ENCODE measurements around the gene SLC30A1.

- PRO-cap, 8 experiments, result no peak in any of the 8 experiments
These were observed 3.2 kb upstream of the C1orf74 start for GRCh38 chr1:209787178-209788262.

- PRO-cap, 8 experiments, result no peak in any of the 8 experiments
These were observed 9.4 kb upstream of the SERTAD4 start for GRCh38 chr1:210222980-210223713.

GRCh38 chr1:210233359-210234011, 889 bp downstream of the SERTAD4 start:
- PRO-cap, 8 experiments, result no peak in any of the 8 experiments

- PRO-cap, 8 experiments, result no peak in any of the 8 experiments
These were observed 4.6 kb downstream of the SERTAD4 start for GRCh38 chr1:210236850-210237938.

DNA sequence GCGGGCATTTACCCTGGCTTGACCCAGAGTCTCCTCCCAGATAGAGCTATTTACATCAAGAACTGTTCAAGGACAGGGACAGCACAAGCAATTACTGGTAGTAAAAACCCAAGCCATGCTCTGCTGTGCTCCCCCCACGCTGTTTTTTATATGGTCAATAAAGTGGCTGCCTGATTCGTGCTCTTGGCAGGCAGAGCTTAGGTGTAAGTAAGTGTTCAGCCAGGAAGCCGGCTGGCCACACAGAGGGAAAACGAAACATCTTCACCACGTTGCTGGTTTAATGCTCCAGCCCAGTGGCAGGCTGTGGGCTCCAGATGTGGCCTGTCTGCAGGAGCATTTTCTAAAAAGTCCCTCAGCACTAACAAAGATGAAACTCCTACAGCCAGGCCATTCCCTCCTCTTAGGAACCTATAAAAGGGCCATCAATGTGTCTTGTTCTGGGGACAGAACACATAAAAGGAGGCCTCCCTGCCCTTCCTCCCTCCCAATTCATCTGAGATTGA, 378.7 kb downstream of the HHAT start:
- PRO-cap, 8 experiments, result no peak in any of the 8 experiments

DNA sequence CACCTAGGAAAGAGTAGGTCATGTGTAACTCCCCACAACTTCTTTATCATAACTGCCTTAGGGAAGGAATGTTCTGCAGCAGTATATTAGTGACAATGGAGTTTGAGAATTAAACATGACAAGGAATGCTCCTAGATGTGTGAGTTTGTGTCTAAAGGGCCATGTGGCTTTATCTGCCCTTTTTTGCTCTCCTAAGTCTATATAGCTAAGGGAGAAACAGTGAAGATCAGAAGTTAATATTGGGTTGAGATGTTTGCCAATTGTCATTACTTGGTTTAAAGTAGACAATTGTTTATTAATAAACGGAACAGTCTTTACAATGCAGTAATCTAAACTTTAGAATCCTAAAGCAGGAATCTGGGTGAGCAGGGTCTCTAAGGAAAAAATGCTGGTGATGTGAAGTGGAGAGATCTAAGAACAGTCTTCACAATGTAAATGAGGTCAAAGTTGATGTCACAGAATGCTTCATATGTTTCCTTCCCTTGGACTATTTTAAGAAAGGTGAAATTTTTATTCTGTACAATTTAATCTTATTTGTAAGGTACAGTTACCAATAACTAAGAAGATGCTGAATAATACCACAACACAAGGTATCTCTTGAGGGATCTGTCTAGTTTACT, 9.0 kb upstream of the TRAF5 start:
- PRO-cap, 8 experiments, result no peak in any of the 8 experiments

GRCh38 chr1:211514865-211515868, 23.2 kb upstream of the RD3 start:
- PRO-cap, 8 experiments, result peak in 6 of 8 experiments; most common minus-strand start chr1:211515307 (in 5)

GRCh38 chr1:211574726-211575249, 4.2 kb downstream of the SLC30A1 start:
- PRO-cap, 8 experiments, result no peak in any of the 8 experiments

DNA sequence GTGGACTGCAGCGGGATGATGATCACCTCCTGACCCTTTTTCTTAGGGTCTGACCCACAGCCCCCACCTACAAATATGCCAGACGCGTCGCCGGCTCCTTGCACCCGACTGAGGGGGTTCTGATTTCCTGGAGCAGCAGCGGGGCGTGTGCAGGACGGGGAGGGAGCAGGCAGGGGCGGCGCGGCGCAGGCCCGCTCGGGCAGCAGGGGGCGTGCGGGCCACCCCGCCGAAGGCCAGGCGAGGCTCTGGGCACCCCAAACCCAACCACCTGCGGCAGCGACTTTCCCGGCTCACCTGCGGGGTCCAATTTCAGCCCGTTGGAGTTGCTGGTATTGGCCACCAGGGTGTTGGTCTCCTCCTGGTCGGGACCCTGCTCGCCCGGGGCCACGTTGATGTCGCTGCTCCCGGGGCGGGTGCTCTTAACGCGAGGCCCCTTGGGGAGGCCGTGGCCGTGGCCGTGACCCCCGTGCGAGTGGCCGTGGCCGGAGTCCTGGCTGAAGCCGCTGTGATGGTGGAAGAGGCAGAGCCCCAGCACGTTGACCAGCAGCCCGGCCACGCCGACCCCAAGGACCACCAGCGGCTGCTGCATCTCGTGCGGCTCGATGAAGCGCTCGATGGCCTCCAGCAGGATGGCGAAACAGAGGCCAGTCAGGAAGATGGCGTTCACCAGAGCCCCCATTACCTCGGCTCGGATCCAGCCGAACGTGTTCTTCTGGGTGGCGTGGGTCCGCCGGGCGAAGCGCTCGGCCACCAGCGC, 1.1 kb downstream of the SLC30A1 start:
- PRO-cap, 8 experiments, result peak in 2 of 8 experiments; most common plus-strand start position 202 of the sequence (in 2); most common minus-strand start position 110 of the sequence (in 2)

DNA sequence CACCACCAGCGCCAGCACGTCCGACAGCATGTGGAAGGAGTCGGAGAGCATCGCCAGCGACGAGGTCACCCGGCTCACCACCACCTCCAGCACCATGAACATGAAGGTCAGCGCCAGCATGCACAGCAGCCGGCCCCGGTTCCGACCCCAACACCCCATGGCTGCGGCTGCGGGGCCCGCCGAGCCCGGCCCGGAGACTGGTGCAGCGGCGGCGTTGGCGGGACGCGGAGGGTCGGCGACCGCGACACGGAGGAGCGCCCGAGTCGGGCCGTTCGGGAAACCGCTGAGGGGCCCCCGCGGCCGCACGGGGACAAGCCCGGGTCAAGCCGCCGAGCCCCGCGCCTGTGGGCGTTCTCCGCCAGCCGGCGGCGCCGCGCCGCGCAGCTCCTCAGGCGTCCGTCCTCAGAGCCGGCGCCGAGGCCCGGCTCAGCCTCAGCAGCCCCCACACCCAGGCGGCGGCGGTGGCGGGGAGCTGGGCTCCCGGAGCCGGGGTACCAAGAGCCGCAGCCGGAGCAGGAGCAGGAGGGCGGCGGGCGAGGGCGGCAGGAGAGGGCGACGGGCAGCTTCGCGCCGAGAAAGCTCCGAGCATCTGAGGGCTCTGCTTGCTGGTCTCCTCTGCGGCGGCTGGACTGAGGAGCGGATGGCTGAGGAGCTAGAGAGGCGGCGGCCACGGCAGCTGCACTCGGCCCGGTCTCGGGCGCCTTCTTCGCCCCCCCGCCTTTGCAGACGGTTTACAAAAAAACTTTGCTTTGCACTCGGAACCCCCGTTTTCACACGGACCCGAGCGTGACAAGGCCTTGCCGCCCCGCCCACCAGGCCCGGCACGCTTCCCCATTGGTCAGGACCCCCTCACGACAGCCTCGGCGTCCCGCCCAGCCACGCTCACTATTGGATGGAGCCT, at the start of gene SLC30A1:
TSS of gene SLC30A1 (minus strand) at position 708 of the 901 bp plus-strand sequence.
- PRO-cap, 8 experiments, result peak in 8 of 8 experiments; most common plus-strand start position 445 of the sequence (in 4); most common minus-strand start position 708 of the sequence (in 5)

GRCh38 chr1:211680734-211681411, 5.5 kb upstream of the NEK2 start:
- PRO-cap, 8 experiments, result no peak in any of the 8 experiments

DNA sequence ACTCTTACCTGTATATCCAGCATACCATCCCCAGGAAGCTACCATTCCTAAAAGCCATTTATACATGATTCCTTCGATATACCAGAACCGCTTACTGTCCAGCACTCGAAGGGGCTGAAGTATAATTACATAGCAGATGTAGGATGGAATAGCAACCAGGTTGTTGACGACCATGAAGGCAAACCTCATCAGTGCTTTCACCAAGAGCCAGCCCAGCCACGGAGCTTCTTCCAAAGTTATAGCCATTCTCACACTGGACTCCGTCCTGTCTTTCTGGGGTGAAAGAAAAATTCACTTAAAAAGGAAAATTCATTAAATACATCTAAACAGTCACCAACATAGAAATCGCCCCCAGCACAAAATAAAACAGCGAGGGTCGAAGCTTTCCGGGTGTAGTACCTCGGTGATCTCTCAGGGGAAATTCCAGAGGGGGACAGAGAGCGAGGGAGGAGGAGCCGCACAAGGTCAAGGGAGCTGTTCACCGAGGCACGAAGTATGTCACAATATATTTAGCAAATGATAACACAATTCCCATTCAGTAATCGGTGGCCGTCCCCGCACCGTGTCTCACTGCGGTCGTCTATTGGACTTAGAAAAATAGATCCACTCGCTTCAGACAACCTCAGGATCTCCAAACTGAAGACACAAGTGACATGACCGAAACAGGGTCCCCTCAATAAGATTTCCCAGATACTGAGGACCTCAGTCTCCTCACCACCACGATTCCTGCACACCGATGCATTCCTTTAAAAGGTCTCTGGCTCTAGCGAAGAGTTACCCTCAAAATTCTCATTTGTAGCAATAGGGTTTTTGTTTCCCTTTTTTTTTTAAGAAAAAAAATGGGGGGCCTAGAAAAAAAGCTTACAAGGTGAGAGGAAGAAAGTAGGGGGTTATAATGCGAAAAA, 1.3 kb downstream of the LPGAT1 start:
- PRO-cap, 8 experiments, result no peak in any of the 8 experiments

GRCh38 chr1:211860013-211860461, 29.5 kb upstream of the LPGAT1 start:
- PRO-cap, 8 experiments, result no peak in any of the 8 experiments

DNA sequence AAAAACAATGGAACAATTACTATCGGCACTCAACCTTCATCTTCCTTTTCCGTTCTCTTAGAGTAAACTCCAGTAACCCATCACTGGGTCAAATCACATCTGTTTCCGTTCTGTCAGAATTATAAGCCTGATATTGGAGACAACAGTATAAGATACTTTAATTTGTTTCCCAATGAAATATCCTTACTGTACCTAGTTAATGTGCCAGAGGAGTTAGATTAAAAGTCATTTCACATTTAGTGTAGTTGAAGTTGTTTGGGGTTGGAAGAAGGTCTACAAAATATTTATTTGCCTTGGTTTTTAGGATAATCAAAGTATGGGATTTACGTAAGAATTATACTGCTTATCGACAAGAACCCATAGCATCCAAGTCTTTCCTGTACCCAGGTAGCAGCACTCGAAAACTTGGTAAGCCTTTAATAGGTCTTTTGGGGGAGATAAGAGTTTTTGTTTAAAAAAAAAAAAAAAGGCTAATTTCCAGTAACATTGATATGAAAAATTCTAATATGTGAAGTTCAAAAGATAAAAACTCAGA, 32.4 kb downstream of the DTL start:
- PRO-cap, 8 experiments, result no peak in any of the 8 experiments

DNA sequence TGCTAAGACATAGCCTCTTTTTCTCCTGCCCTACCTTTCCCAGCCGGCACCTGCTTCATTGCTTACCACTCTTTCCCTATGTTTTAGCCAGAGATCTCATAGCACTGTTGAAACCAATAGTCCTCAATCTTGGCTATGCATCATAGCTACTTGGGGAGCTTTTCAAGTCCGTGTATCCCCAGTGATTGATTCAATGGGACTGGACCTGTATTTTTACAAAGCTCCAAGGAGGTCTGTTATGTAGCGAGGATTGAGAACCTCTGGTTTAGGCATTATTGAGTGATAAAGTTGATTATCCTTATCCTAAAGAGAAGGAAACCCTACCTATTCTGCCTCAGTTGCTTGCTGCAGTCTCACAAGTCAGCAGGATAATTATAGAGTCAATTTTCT, 52.4 kb downstream of the DTL start:
- PRO-cap, 8 experiments, result no peak in any of the 8 experiments

DNA sequence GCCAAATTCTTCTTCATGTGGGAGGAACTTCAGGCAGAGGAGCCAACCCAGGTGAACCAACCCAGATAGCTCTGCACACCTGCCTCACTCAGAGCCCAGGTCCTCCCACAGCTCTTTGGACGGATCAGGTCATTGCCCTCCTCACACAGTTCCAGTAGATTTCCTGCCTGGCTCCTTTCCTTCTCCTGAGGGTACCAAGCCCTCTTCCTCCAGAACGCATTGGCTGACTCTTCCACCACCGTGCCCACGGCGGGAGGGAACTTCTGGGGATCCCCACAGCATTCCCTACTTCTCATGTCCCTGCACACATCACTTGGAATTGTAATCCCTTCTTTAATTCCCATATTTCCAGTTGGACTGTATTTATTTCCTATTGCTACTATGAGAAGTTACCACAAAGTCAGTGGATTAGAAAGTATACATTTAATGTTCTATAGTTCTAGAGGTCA, 121.9 kb downstream of the DTL start:
- PRO-cap, 8 experiments, result no peak in any of the 8 experiments

- PRO-cap, 8 experiments, result no peak in any of the 8 experiments
These were observed 97.3 kb upstream of the PPP2R5A start for GRCh38 chr1:212187840-212188358.

DNA sequence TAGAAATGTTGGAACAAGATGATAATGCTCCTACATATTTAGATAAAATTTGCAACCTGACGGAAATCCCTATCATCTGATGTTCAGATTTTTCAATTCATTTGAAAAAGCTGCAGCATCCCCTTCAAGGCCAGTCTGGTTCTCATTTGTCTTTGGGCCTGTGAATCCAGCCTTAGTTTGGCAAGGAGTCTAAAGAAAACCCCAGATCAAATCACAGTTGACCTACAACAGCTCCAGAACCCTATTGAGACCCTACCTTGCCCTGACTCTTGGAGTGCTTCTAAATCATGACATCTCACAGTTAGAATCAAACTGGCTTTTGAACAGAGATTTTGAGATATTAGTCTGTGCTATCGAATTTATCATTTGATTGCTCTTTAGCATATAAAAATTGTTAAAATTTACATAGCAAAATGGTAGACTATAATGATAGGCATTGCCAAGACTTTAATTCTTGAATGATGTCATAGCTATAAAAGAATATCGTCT, 2.1 kb downstream of the PPP2R5A start:
- PRO-cap, 8 experiments, result no peak in any of the 8 experiments

DNA sequence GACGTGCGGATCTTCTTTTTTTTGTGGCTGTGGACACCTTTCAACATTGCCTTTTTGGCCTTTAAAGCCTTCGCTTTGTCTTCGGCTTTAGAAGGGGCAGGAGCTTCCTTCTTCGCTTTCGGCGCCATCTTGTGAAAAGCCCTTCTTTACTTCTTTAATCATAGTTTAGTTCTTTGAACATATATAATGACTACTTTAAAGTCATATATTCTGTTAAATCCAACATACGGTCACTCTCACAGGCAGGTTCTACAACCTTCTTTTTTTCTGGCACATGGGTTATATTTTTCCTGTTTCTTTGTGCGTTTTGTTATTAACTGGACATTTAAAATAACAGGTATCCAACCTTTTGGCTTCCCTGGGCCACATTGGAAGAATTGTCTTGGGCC, 24.2 kb downstream of the PPP2R5A start:
- PRO-cap, 8 experiments, result no peak in any of the 8 experiments

DNA sequence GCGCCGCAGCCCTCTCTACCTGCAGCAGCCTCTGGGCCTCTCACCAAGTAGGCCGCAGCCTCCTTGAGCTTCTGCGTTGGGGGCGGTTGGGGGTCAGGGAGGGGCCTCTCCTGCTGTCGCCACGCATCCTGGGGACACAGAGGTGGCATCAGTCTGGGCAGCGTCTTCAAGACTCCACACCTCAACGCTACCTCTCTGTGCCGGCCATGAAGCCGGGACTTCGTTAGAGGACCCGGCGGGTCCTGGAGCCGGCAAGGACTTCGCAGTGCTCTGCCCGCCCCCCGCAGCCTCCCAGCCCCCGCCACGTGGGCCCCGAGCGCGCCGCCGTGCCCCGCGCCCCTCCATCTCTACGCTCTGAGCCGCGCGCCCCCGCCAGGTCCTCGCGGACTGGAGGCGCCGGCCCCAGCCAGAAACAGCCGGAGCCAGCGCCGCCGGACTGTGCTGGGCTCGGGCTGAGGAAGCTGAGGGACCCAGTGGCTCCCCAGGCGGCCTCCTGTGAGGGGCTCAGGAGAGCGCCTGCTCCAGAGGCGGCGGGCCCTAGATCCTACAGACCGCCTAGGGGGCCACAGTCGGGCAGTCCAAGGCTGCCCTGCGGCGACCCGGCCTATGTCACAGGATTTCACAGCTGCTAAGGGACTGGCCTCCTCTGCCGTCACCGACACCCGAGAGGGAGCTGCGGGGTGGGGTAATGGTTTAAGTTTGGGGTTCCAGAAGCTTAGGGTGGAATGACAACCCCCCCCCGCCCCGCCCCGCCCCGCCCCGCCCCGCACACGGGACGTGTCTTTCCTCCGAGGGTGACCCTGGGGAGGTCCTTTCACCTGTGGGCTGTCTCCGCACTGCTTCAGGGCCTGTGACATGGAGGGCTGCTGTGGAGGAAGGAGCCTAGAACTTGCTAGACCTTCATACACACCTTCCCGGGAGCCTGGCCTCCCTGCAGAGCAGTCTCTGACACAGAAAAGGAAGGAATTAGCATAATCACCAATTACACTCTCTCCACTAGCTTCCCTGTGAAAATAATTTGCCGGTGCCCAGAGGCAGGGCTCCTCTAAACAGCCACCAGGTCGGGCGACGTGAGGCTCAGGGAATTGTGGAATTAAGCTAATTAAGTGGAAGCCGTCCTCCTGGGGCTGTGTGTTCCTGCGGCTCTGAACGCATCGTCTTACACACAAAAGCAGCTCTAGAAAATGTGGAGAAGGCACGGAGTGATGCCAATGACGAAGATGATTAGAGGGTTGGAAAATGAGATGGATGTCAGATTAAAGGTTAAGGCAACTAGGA, 82.2 kb downstream of the NENF start:
- PRO-cap, 8 experiments, result peak in 4 of 8 experiments; most common plus-strand start position 431 of the sequence (in 2); most common minus-strand start position 669 of the sequence (in 4)